Hematopoietic multipotent progenitor cell (in vitro differentiated cells): ENCODE data around the genes ELAVL2, LRRC19, TEK and IFNK.

DNA sequence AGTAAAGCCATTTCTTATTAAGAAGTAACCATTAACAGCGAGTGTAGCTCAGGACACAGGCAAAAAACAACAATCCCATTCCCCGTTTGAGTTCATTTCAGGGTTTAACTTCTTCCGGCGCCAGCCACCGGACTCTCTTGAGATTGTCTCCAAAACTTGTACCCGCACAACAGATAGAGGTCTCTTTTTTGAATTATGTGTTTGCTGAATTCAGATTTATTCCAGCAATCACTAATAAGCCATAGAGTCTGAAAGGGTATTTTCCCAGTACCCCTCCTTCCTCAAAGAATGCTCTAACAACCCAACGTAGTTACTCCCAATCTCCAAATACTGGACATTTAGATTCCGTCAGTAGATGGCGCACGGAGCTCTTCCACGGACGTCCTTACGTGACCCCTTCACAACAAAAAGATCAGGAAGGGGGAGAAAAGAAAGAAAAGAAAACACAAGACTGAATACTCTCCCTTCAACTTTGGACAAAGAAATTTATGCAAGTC, 2.4 kb upstream of the MLLT3 start:
- CAGE, long polyA plus RNA, result no peak

DNA sequence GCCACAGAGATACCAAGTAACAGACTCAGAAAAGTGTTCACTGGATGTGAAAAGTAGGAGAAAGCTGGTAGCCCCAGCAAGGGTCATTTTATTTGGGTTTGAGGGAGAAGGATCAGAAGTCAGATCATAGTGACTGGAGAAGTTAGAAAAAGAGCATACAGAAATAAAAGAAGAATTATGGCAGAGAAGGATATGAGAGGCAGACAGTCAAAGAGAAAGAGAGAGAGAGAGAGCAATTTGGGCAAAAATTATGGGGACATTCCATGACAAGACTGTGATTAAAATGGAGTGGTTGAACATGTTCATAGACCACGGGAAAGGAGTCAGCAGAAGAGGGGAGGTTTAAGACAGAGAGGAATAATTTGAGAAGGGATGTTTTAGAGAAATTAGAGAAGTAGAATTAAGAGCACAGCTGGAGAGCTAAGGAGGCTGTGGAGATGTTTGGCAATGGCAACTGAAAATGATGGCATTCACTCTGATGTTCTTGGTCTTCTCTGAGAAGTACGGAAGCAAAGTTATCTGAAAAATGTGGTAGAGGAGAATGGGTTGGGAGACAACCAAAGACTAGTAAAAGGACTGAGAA, 23.3 kb upstream of the FOCAD start:
- CAGE, long polyA plus RNA, result no peak

DNA sequence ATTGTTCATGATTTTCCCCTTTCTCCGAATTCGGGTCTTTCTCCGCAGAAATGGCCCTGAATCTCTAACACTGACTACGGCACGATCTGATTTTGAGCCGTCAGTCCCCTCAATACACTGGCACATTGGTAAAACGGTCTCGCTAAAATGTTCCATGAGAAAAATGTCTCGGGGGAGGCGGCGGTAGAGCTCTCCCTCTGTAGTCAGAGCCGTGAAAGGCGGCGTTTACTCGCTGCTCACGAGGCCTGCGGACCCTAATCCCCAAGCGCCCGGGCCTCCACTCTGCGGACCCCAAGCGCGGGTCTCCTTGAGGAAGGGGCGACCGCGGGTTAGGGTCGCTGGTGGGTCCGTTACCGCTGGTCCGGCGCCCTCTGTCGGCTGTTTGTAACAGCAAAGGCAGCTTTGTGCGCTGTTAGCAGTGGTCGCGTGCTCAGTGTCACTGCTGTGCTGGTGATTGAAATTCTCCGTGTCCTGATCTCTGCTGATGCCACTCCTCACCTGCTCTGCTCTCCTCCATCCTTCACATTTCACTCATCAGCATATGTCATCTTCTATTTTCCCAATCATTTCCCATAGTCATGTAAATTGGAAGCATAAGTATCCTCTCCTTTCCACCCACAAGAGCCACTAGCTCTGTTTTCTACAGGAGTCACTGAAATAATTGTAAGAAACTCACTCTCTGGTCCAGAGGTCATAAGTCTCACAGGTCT, 10.9 kb upstream of the IFNA2 start:
- CAGE, long polyA plus RNA, result no peak

- CAGE, long polyA plus RNA, result no peak
These were observed 45.9 kb upstream of the IFNE start for GRCh38 chr9:21527989-21528444.

- CAGE, long polyA plus RNA, result no peak
These were observed 117.7 kb upstream of the MTAP start for GRCh38 chr9:21684582-21685351.

DNA sequence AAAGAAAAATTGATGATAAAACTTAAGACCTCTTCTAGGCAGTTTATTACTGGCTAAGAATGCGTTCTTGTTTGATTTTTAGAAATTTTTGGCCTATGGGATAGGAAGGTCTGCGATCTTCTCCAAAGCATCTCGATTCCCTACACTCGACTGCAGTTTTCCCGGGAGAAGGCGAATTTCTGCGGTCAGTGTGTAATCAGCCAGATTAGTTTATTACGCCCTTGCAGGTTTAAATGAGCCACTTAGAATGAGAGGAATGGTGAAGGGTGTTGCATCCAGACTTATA, 1.2 kb downstream of the MTAP start:
- CAGE, long polyA plus RNA, result no peak

GRCh38 chr9:21812200-21812868, 9.9 kb downstream of the MTAP start:
- CAGE, long polyA plus RNA, result no peak

DNA sequence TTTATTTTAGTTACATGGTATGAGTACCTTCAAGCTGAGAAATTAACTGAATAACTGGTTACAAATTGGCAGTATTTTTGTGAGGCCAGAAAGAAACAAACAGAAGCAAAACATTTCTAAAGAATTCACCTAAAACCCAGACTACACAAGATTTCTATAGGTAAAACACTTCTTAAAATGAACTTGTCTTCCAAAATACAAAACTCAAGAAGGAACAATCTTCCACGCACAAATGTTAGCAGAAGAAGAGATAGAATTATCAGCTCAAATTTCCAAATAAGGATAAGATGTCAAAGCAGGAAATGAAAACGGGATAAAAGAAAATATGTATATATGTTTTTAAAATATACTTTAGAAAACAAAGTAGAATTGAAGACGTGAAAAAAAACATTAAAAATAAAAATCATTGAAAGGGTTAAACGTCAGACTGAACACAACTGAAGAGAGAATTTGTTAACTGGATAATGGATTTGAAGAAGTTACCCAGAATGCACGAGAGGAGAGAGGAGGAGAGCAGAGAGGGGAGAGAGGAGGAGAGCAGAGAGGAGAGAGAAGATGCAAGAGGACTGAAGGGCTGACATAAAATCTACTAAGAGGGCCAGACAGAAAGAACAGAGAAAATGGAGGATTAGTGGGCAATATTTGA, 68.6 kb downstream of the CDKN2A start:
- CAGE, long polyA plus RNA, result no peak

GRCh38 chr9:22041129-22041735, 32.1 kb upstream of the CDKN2B start:
- CAGE, long polyA plus RNA, result no peak

DNA sequence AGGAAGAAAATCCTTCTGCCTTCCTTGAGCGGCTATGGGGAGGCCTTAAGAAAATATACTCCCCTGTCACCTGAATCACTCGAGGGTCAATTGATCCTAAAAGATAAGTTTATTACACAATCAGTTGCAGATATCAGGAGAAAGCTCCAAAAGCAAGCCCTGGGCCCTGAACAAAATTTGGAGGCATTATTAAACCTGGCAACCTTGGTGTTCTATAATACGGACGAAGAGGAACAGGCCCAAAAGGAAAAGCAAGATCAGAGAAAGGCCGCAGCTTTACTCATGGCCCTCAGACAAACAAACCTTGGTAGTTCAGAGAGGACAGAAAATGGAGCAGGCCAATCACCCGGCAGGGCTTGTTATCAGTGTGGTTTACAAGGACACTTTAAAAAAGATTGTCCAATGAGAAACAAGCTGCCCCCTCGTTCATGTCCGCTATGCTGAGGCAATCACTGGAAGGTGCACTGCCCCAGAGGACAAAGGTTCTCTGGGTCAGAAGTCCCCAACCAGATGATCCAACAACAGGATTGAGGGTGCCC, 9.3 kb upstream of the DMRTA1 start:
- CAGE, long polyA plus RNA, result no peak

- CAGE, long polyA plus RNA, result no peak
These were observed 387.6 kb downstream of the ELAVL2 start for GRCh38 chr9:23438250-23438951.

DNA sequence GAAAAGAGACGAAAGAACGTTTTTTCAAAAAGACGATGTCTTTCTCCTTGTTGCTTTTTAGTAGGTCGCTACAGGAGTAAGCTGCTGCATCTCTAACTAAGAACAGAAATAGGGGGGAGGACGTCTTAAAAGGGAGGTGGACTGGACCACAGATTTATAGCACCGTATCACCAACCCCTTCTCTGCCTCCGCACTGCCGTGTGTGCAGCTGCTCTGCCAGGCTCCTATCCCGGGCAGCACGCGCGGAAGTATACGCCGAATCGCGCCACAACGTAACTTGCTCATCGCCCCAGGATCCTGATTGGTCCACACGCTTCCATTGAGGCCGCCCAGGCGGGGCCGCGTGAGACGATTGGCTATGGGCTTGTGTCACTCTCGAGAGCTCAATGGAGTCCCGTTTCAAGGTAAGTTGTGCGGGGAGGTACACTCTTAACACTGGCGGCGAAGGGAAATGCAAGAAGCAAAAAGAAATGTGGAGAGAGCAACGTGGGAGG, at the start of gene ELAVL2:
Gene ELAVL2 (minus strand): TSS at position 127 of the 494 bp plus-strand sequence.
- CAGE, long polyA plus RNA, result no peak

GRCh38 chr9:27005468-27005808, at the start of gene LRRC19:
Gene LRRC19, minus strand, starts transcription at chr9:27005672.
- CAGE, long polyA plus RNA, result no peak

GRCh38 chr9:27005809-27006131, 298 bp upstream of the LRRC19 start:
- CAGE, long polyA plus RNA, result no peak

DNA sequence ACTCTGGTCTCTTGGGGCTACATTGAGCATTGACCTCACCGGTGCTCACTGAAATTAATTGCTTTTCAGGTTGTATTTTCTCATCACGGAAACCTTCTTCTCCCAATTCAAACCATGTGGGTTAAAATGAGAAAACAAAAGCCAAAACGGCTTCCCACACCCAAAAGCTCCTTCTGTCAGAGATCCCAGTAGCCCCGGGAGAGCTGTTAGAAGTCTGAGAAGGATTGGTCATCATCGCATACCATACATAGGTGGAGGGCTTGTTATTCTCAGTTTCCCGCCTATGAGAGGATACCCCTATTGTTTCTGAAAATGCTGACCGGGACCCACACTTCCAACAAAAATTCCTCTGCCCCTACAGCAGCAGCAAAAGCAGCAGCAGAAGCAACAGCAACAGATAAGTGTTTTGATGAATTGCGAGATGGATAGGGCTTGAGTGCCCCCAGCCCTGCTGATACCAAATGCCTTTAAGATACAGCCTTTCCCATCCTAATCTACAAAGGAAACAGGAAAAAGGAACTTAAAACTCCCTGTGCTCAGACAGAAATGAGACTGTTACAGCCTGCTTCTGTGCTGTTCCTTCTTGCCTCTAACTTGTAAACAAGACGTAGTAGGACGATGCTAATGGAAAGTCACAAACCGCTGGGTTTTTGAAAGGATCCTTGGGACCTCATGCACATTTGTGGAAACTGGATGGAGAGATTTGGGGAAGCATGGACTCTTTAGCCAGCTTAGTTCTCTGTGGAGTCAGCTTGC, at the start of gene TEK:
Gene TEK (plus strand): TSS at position 348 of the 756 bp plus-strand sequence.
- CAGE, long polyA plus RNA, result no peak

GRCh38 chr9:27112170-27112825, 3.3 kb downstream of the TEK start:
- CAGE, long polyA plus RNA, result no peak

- CAGE, long polyA plus RNA, result no peak
These were observed 41.2 kb upstream of the EQTN start for GRCh38 chr9:27337954-27338794.

DNA sequence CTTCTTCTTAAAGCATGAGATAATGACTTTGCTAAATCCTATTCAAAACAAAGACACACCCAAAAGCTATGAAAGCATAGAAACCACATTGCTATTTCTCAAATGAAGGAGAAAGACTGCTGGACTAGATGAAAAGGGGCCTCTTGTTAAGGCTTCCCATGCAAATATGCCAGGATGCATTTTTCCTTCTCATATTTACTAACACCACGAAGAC, 86.3 kb upstream of the IFNK start:
- CAGE, long polyA plus RNA, result no peak

- CAGE, long polyA plus RNA, result no peak
These were observed 51.0 kb upstream of the IFNK start for GRCh38 chr9:27473004-27473585.

GRCh38 chr9:27524110-27524719, at the start of gene IFNK:
Gene IFNK, plus strand, starts transcription at chr9:27524290.
- CAGE, long polyA plus RNA, result no peak